Paraaortic lymph node (tissue), 1 donor: ENCODE data around the gene GGPS1.

- PRO-cap: bidirectional peak, plus-strand start at chr1:234611138, minus-strand start at chr1:234610878; bidirectional peak, plus-strand start at chr1:234611719, minus-strand start at chr1:234611364
Observed at GRCh38 chr1:234610666-234611625, 968 bp upstream of the IRF2BP2 start.

DNA sequence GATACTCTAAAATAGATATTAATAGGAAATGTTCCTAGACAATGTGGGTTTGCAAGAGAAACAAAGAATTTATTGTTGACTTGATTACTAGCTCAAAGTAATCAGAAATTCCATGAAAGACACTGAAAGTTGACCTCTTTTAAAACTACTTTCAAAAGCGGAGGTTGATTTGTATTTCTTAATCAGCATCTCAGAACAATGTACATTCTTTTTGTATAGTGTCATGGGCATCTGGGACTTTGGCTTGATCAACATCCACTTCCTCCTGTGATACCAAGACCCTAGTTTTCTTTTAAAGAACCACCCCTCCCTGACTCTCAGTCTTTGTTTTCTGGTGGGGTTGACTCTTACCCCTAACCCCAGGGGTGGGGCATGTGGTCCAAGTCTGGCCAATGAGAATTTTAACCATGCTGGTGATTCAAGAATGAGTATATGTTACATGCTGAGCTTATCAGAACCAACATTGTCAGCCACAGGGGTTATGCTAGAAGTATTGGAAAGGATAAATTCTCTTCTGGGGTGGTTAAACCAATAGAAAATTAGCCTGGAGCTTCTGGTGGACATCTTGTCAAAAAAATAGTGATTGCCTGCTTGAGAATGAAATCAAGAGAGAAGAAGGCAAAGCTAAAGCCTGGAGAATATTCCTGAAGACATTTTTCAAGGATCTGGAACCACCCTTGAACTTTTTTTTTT is 21.8 kb upstream of the IRF2BP2 start:
- PRO-cap: no peak

DNA sequence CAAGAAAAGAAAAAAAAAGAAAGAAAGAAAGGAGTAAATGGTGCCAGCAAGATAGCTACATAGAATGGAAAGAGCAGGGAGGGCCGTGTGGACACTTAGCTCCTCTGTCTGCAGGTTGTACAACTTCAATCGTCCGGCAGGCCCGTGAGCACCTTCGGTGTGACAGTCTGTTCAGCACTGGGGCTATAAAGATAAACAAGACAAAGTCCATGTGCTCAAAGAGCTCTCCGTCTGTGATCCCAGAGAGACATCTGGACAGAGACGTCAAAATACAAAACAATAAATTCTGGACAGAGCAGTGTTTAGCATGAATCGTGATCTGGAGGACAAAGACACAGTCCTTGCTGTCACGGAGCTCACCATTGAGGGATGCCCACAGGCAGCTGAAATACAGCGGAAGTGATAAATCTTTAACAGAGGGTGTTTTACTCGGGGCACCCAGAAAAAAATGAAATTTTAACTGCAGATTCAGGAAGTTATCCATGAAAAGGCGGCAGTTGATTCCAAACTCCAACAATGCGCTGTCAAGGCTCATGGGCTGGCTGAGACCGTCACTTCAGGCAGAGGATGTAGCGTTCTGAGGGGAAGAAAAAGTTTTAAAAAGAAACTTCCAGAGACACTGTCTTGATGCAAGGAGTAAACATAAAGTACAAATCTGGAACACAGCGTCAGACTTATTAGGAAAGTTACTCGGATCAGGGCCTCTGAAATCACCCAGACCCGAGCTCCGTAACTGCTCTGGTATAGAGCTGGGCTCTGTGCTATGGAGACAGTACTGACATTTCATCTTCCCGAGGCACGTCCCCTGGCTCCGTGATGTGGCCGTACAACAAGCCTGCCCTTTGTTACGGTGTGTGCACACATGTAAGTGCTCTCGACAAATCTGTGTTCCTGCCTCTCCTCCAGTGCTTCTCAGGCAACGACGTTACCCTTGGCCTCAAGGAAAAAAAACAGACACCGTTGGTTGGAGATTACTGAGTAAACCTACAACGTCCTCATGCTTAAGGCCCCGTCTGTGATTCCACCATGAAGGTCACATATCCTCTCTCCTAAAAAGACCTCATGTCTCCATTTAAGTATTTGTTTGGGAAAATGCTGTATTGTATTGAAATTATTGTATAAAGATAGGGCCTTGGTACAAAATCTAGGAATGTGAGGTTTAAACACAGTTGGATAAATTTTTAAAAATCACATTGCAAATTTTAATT is 106.7 kb upstream of the IRF2BP2 start:
- PRO-cap: no peak

- PRO-cap: no peak
Observed at GRCh38 chr1:234718873-234719428, 109.0 kb upstream of the IRF2BP2 start.

GRCh38 chr1:234725091-234725763 is 115.2 kb upstream of the IRF2BP2 start:
- PRO-cap: no peak

- PRO-cap: no peak
Observed at GRCh38 chr1:234760351-234760730, 150.4 kb upstream of the IRF2BP2 start.

GRCh38 chr1:234842427-234843399 is 232.7 kb upstream of the IRF2BP2 start:
- PRO-cap: no peak

DNA sequence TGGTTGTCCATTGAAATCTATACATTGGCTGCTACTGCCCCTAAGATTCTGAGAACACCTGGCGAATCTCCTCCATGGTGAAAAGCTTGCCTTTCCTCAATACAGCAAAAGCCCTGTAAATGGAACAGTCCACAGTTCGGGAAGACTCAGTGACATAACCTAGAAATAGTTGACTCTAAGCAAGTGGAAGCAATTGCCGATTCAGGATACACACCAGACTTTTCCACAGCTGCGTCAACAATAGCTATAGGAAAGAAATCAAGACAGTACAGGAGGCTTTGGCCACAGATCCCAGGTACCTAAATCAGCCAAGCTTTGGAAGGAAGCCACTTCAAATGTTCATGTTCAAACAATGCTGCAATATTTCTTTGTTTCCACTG is 234.4 kb downstream of the TOMM20 start:
- PRO-cap: no peak

- PRO-cap: no peak
Observed at GRCh38 chr1:234915745-234916559, 212.7 kb downstream of the TOMM20 start.

GRCh38 chr1:234926804-234927368 is 201.8 kb downstream of the TOMM20 start:
- PRO-cap: no peak

DNA sequence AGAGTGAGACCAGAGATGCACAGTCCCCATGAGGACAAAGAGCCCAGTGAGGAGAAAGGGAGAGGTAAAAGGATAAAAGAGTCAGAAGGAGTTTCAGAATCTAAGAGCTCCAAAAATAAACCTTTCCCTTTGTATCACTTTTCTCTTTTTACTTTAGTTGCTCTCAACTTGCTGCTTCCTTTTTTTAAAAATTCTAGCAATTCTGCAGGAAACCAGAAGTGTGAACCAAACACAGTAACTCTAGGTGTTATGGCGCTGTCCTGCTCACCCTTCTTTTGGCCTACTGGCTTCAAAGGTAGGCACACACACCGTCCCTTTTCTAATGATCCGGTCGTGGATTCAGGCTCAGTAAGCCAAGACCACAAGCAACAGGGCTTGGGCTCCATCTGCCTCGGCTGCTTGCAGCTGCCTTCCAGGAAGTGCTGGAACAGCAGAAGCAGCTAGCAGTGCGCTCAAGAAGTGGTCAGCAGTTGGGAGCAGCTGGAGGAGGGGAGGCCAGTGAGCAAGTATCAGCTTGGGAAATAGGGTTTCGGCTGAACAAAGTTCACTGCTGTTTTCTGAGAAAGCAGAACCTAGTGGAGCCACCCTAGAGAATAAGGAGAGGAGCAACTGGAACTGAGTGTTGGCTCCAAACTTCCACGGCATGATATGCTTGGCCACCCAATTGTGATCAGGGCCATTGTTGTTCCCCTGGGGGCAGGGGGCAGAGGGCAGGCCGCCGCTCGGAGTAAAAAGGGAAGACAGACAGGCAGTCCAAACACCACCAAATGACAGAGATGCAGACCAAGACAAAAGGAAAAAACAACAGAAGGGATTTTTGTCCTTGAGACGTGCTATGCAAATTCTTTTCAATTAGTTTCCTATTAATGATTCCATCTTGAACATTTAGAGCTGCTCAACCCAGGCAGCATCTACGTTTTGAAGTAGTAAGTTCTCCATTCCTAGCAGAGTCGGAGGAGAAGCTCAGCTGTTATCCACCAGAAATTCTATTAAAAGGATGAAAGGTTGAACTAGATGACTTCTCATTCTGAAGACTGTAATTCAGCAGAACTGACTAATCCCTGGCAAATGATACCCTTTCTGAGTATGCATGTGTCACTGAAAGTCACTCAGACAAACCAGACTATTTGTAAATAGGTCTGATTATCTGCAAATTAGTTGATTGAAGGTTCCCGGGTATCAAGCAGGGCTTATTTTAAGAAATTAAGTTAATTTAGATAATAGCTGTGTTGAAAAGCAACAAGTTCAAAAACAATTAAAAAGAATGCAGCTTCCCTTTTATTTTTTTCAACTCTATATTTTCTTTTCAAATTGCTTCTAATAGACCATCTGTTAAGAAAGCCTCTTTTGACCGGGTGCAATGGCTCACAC is 173.2 kb downstream of the TOMM20 start:
- PRO-cap: no peak

DNA sequence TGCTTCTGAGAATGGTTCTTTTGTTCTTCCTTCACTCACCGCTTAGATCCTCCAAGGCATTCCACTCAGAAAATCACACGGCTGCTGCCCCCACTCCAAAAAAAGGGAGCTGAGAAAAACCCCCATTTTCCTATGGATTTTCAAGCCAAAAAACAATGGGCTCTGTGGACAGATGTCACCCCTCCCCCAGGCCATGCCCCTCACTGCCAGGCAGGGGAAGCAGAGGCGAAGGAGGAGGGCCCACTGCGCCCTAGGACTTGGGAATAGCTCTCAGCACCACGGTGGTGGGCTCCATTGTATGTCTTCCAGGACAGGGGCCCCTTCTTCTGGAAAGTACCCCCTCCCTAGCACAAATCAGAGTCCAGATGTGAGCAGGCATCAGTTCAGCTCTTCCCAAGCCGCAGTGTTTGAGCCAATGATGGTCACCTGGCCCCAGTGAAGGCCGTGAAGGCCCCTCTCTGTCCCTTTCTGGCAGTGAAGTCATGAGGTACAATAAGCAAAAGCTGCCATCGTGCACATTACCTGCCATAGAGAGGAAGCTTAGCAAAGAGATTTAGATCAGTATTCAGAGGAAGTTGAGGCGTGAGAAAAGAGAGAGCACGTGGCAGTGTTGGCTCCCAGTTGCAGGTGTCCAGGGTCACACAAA is 149.2 kb downstream of the TOMM20 start:
- PRO-cap: no peak

- PRO-cap: bidirectional peak, plus-strand start at chr1:234980953, minus-strand start at chr1:234980818; bidirectional peak, plus-strand start at chr1:234981200, minus-strand start at chr1:234981015
Observed at GRCh38 chr1:234980700-234981503, 147.7 kb downstream of the TOMM20 start.

DNA sequence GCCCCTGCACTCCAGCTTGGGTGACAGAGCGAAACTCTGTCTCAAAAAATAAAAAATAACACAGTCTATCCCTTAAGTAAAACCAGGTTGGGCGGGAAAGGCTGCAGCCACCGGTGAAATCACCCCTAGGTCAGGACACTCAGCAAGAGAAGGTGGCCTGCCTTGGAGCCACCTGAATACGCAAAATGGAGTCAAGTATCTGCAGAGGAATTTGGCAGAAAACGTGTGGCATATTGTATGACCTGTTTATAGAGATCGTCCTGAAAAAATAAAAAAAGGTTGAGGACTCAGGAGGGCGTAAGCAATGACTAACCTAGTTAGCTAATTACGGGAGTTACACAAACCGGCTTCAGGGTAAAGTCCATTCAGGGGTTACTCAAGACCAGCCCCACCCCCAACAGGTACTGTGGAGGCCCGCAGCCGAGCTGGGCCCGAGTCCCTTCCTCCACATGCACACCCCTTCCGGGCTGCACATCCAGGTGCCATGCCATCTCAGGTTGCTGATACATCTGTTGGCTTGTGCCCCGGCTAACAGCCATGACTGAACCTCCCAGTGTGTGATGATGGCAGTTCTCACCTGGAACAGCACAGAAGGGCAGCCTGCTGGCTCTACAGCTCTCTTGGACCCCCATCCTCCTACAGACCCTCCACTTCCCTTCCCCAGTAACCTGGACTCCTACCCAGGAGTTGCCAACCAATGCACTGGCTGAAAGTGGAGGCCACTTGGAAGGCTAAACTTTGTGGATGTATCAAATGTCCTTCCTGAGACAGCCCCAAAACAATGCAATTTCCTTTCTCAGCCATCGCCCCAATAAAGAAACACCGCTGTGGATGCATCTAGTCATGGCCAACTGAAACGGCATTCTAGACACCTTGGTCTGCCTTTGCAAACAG is 66.1 kb downstream of the TOMM20 start:
- PRO-cap: no peak

DNA sequence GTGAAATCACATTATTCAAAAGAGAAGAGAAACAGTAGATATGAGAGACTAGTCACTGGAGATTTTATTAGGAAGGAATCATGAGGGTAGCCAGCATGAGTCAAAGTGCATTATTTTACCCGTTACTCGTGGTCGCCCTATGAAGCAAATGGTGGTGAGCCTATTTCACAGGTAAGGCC is 52.8 kb downstream of the TOMM20 start:
- PRO-cap: no peak

DNA sequence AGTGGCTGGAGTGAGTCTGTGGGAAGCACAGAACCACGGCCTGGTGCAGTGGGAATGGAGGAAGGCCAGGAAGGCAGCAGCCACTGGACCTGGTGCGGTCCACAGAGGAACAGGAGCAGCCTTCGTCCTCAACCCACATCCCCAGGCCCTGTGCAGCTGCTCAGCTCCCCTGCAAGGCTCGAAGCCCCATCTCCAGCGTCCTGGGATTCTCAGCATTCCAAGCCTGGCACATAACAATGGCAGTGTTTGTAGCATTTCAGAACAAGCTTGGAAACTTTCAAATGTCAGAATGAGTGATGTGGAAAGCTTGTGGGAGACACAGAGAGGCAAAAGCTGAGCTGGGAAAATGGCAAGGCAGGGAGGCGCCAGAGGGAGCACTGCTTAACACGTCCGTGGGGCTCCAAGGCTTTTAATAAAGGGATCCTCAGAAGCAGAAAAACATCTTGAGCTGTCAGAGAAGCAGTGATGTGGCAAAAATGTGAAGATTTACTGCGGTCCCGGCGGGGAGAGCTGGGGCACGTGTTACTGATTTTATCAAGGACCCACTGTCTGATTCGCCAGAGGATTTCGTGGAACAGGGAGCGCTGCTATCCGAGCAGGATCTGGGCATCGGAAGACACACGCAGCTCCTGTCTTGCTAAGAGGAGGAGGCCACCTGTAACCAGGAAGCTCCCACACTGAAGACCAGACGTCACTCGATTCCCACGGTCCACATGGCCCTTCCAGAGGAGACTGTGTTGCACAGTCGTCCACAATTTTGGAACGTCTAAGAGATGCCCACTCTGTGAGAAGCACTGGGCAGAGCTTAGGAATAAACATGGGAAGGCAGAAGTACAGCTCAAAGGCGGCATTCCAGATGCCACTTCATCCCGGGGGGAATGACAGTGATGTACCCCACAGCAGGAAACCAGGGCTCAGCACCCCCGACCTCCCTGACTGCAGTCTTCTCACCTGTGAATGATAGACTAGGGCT is 38.0 kb downstream of the TOMM20 start:
- PRO-cap: unidirectional peak, plus-strand start at position 560 of the sequence

DNA sequence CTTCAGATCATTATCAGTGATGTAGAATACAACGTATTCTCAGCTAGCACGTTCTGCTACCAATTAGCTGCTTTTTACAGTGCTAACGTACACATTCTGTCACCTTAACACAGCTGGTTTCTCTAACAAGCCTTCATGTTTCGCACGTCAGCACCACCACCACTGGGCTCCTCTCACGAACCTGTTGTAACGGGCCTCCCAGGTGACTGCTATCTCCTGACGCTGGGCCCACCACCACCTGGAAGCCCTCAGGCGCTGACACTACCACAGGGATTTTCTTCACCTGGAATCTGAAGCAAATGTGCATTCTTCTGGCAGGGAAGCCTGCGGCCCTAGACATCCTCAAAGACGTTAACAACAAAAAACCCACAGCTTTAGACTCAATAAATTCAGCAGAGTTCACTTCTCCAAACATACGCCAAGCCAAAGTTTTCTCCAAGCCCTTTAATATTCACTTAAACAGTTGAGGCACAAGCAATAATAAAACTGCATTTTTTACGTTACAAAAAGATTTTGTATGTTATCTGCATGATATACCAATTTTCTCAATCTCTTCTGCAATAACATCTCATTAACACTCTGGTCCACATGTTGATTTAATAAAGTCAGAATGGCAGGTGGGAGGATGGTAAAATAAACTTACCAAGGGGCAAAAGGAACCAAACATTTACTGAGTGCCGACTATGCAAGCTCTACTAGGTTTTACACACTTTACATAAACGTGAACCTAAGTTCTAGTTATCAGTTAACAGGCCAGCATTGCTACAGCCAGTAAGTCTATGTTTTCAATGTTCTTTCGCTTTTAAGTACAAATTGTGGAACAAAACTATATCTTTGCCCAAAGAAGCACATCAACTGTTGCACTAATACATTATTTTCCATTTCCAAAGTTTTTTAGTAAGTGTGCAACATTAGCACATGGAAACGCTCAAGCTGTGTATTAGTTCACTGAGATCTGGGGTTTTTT is 19.4 kb downstream of the TOMM20 start:
- PRO-cap: no peak

DNA sequence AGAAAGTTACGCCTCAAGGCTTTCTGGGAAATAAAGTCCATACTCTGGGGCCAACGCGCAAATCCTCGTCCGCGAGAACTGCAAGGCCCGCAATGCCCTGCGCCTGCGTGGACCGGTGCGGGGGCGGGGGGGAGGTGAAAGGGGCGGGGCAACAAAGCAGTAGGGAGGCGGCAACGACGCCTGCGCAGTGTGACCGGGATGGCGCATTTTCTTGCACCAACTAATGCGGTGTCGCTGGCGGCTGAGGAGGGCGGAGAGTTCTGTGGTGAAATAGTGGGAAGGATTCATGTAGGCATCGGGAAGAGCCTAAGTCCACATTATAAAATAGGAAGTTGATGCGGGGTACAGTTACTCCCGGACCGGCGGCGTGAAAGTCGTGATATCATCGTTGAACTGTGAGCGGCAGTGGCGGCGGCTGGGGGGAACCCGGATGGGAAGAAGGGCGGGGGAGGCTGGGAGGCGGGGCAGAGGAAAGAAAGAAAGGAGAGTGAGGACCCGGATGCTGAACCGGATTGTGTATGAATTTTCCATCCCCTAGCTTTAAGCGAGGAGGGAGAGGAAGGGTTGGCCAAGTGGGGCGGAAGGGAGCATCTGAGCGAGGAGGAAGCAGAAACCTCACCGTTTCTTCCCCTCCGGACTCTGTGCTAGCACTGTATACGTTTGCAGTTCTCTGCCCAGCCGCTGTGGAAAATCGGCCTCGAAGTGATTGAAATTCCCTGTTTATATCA is at the start of gene GGPS1:
Gene GGPS1, plus strand, starts transcription at position 187 of the 728 bp plus-strand sequence.
- PRO-cap: bidirectional peak, plus-strand start at position 33 of the sequence, minus-strand start outside the sequence; bidirectional peak, plus-strand start at position 187 of the sequence, minus-strand start at position 80 of the sequence; bidirectional peak, plus-strand start at position 571 of the sequence, minus-strand start at position 395 of the sequence

GRCh38 chr1:235502553-235502980 is 1.7 kb downstream of the B3GALNT2 start:
- PRO-cap: no peak

DNA sequence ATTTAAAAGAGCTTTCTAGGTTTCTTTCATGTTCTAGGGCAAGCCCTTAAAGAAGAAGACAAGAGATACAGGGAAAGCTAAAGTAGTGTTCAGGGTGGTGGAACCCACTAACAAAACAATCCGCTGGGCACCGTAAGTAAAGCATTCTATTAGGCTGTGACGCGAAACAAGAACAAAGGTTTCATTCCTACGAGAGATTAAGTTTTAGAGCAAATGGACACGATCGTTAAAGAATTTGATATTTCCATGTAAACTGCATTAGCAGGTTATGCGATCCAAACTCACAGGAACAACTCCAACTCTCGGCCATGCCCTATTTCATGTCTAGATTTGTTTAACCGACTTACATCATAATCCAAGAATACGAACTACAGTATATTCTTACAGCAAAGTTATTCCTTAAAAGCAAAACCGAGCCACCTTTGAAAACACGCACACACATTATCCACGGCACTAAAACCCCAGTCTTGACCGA is 963 bp downstream of the B3GALNT2 start:
- PRO-cap: unidirectional peak, plus-strand start at position 85 of the sequence